Skeletal muscle satellite cell (primary cell): ENCODE measurements around the gene NPHS1.

DNA sequence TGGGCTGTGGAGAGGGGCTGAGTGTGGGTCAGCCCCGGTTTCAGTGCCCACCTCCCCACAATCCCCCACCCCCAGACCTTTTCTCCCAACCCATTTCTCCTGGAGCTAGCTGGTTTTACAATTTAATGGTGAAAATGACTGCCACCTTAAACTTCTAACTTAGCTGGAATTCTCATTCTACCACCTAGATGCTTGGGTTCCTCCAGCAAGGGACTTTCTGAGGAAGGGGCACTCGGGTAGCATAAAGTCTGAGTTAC lies 1.6 kb downstream of the SCN1B start:
- CAGE, long polyA plus RNA, result no peak

- CAGE, long polyA plus RNA, result no peak
Observed at GRCh38 chr19:35037946-35038575, 3.5 kb upstream of the HPN start.

DNA sequence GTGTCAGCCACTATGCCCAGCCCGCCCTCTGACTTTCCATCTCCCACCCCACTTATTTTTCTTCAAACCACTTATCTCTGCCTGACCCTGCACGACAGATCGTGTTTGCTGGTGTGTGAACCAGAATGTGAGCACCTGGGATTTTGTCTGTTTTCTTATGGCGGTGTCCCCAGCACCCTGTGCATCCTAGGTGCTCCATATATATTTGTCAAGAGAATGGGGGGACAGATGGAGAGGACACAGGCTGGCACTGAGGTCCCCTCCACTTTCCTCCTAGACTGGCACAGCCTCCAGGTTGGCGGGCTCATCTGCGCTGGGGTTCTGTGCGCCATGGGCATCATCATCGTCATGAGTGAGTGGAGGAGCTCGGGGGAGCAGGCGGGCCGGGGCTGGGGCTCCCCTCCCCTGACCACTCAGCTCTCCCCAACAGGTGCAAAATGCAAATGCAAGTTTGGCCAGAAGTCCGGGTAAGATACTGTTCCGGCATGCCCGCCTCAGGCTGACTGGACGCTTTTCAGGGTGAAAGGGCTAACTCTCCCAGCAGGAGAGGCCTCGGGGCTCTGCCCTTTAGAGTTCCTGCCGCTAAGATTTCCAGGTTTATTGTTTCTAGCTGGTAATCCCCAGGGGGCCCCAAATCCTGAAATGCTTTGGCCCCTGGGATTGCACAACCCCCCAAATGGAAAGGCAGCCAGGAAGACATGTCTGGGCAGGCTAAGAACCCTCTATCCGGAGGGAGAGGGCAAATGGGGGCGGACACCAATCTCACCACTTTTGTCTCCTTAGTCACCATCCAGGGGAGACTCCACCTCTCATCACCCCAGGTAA lies 7.1 kb downstream of the FXYD3 start:
- CAGE, long polyA plus RNA, result no peak

GRCh38 chr19:35151402-35151779 lies 3.1 kb upstream of the FXYD5 start:
- CAGE, long polyA plus RNA, result no peak

DNA sequence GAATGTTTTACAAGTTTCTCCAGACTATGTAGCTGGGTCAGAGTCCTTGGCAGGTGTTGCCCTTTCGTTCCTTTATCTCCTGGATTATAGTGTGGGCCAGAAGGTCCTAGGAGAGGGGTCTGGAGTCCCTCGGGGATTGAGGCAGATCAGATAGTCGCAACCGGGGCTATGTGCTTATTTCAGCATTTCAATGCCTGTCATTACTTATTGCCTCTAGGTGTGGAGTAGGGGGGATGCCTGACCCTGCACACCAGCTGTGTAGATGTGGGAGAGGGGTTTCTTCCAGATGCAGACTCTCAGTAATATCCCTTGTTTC lies 9.2 kb downstream of the FXYD5 start:
- CAGE, long polyA plus RNA, result no peak

DNA sequence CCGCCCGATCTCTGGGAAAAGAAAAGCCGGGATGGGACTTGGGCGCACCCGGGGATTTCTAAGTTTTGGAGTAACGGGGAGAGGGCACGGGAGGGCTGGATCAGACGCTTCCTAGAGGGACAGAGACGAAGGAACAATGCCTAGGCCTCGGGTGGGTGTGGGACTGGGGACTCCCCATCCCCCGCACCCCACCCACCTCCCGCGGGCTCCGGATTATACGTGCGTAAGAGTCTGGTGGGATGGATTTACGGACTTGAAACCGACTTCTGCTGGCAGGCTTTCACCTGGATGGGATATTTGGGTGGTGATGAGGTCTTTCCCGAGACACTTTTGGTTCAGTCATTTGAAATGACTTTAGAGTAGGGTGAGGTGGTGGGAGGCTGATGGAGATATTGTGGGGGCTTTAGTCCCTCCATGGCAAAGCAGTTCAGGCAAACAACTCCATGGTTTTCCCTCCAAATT lies 653 bp downstream of the LSR start:
- CAGE, long polyA plus RNA, result no peak

DNA sequence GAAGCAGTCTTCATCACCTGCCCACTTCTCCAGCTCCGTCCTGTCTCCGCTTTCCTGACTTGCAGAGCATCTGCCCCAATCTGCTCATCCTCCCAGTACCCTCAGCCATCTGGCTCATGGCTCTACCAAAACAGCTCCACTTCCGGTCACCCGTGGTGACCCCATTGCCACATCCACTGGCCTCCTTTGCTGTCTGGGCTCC lies 4.3 kb downstream of the USF2 start:
- CAGE, long polyA plus RNA, result no peak

DNA sequence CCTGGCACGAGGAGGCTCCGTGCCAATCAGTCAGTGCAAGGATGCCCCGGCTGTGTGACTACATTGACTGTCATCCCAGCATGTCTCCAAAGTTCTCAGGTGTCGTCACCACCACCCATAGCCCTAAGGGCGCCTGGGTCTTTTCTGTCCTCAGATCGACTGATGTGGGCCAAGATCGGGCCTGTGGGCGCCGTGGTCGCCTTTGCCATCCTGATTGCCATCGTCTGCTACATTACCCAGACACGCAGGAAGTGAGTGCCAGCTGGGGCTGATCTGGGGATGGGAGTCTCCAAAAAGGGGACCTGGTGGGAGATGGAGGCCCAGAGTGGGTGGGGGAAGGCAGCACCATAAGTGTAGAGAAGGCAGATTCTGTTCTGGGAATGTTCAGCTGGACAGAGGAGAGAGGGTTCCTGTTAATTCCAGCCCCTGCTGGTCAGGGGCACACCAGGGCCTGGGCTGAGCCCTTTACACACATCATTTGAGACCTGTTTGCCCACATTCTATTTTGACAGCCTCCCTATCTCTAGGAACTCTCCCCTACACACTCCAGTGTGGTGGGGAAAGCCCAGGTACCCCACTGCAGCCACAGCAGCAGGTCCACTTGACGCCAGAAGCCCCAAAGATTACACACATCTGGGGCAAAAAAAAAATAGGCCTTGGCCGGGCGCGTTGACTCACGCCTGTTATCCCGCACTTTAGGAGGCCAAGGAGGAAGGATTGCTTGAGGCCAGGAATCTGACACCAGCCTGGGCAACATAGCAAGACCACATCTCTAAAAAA lies 18.4 kb upstream of the CD22 start:
- CAGE, long polyA plus RNA, result no peak

GRCh38 chr19:35445709-35447009 lies 1.9 kb upstream of the FFAR2 start:
- CAGE, long polyA plus RNA, result no peak

DNA sequence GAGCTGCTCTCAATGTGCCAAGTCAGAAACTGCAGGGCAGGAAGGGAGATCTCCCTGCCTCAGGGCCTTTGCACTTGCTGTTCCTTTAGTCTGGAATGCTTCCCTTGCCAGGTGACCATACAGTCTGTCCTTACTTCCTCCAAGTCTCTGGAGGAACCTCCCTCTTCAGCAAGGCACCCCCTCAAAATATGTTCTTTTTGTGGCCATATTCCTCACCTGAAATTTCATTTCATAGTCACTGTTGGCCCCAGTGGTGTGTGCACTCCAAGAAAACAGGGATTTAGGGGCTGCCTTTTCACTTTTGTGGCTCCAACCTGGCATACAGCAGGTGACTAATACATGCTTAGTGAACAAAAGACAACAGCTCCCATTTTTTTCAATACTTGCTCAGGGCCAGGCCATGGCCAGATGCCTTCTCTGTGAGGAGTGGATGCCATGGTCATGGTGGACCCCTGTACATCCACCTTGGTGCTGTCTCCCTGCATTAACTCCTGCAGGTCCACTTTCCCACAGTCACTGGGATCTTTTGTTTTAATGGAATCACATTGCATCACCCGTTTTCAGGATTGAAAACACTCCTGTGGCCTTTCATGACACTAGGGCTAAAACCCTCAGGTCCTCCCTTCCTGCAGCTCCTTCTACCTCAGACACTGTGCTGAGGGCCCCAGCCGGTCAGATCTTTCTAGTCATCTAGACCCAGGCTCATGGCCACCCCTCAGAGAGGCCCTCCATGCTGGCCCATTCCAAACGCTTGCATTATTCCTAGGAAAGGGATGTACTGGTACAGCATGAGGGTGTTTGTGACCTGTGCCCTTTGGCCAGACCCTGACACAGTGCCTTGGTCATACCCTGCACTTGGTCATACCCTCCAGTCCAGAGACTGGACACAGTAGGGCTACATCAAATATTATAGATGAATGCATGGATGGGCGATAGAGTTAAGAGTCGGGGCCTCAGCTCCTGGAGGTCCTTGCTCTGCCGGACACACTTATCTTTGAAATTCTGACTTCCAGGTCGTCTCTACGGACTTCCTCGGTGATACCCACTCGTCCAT lies 1.2 kb upstream of the TMEM147 start:
- CAGE, long polyA plus RNA, result no peak

DNA sequence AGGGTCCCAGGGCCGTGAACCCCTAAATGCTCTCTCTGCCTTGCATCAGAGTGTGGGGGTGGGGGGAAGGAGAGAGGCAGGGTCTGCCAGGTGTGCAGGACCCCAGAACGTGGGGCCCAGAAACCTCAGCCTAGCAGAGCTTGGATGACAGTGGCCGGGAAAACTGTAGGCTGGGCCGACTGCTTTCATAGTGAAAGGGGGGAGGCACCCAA lies 6.1 kb downstream of the TMEM147 start:
- CAGE, long polyA plus RNA, result no peak

GRCh38 chr19:35553521-35554002 lies 8.1 kb downstream of the TMEM147 start:
- CAGE, long polyA plus RNA, result no peak

DNA sequence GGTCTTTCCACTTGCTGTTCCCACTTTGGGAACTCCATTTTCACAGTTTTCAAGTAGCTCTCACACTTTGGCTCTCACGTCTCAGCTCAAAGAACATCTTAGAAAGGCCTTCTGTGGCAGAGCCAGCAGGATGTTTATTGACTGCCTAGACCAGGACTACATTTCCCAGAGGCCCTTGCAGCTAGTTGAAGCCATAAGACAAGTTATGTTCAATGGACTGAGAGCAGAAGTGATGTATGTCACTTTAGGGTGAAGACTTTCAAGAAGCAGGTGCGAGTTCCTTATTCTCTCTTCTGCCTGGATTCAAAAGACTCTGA lies 4.3 kb upstream of the HAUS5 start:
- CAGE, long polyA plus RNA, result no peak

- CAGE, long polyA plus RNA, result no peak
Observed at GRCh38 chr19:35609745-35610534, 2.6 kb upstream of the HAUS5 start.

- CAGE, long polyA plus RNA, result no peak
Observed at GRCh38 chr19:35716409-35717376, 1.1 kb upstream of the KMT2B start.

DNA sequence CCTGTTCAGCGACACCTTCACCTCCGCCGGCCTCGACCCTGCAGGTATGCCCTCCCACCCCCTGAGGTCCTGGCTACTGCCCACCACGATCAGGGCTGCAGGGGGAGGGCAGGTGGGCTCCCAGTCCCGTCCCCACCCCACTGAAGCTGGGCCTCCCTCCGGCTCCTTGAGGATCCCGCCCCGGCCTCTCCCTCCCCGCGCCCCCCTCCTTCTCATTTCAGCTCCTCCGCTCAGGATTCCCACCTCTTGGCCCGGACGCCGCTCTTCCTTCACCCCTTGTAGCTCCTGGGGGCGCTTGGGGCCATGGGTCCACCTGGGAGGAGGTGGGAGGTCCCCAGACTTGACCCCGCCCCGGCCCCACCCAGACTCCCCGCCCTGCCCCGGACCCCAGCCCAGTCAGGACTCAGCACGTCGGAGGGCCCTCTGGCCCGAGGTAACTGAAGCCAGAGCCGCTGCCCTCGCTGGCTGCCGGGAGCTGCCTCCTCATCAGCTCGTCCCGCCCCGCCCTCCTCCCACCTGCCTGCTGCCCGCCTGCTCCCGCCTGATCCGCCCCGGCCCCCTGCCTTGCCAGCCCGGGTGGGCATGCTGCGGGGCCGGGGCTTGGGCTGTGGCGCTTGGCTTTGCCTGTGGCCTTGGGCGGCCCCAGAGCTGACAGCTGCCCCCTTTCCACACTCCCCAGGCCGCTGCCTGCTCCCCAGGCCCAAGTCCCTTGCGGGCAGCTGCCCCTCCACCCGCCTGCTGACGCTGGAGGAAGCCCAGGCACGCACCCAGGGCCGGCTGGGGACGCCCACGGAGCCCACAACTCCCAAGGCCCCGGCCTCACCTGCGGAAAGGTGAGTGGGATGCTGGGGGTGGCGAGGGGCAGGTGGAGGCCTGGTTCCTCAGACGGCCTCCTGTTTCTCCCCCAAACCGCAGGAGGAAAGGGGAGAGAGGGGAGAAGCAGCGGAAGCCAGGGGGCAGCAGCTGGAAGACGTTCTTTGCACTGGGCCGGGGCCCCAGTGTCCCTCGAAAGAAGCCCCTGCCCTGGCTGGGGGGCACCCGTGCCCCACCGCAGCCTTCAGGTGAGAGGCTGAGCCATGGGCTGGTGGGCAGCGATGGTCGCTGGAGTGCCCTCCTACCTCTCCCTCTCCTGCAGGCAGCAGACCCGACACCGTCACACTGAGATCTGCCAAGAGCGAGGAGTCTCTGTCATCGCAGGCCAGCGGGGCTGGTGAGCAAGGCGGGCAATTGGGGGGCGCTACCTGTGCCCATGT lies 9.3 kb downstream of the ARHGAP33 start:
- CAGE, long polyA plus RNA, result no peak

- CAGE, long polyA plus RNA, result no peak
Observed at GRCh38 chr19:35852217-35852912, at the start of gene NPHS1. TSS of gene NPHS1 (minus strand) at chr19:35852504.

GRCh38 chr19:35899517-35899988 lies 2.8 kb upstream of the HCST start:
- CAGE, long polyA plus RNA, result start-site peak on the minus strand at chr19:35899557-35899755, 26 and 25 reads in 2 replicates

GRCh38 chr19:35931135-35932283 lies 4.7 kb upstream of the LRFN3 start:
- CAGE, long polyA plus RNA, result no peak

DNA sequence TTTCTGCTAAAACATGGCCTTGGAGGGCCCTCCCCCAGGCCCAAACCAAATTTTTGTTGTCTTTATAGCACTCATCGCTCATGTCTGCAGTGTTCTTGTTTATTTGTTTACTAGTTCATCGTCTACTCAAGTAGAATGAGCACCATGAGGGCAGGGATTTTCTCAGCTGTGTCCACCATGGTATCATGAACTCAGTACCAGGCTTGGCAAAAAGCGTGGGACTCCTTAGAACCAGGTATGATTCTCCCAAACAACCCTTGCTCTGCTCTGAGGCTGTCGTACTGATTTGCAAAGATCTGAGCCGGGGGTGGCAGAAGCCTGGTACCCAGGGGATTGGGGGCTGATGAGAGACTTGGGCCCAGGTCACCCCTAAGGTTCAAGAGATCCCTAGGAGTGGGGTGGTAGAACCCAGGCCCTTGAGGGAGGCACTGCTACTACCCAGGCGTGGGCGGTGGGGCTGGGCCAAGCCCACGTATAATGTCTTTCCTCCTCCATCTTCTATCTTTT lies 2.3 kb upstream of the CLIP3 start:
- CAGE, long polyA plus RNA, result no peak